Adrenal gland (tissue), 7 donors: Measurements from ENCODE around the gene ARID3B.

DNA sequence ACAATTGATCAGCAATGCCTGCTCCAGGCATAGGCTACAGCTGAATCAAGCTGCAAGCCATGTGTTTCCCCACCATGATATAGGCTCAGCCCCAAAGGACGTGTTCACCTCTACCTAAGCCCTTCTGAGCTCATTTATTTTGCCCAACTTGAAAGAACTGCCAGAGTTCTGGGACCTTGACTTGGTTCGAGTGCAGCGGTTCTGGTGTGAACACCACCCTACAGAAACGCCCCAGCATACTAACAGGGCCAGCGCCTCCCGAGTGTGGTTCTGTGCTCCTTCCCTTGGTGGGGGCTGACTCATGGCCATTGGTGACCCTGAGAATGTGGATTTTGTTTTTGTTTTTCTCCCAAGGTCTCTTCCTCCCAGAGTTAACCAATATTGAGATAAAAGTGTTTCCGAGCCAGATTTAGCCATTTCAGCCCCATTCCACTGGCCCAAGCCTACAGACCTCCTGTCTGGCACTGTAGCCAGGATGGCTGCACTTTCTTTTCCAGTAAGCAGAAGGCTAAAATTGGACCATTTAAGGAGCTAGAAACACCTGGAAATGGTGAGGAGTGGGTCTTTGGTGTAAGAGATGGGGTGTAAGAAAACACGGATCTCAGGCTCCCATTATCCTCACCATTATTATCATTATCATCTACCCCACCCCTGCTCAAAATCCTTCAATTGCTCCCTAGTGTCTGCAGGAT is 27.9 kb downstream of the SEMA7A start:
- PRO-cap, 3 experiments: no peak in any of the 3 experiments
- RAMPAGE, long total RNA, 4 experiments: no peak in any of the 4 experiments
- RRBS: no CpG with 5 or more reads among the region's 8 CpGs

DNA sequence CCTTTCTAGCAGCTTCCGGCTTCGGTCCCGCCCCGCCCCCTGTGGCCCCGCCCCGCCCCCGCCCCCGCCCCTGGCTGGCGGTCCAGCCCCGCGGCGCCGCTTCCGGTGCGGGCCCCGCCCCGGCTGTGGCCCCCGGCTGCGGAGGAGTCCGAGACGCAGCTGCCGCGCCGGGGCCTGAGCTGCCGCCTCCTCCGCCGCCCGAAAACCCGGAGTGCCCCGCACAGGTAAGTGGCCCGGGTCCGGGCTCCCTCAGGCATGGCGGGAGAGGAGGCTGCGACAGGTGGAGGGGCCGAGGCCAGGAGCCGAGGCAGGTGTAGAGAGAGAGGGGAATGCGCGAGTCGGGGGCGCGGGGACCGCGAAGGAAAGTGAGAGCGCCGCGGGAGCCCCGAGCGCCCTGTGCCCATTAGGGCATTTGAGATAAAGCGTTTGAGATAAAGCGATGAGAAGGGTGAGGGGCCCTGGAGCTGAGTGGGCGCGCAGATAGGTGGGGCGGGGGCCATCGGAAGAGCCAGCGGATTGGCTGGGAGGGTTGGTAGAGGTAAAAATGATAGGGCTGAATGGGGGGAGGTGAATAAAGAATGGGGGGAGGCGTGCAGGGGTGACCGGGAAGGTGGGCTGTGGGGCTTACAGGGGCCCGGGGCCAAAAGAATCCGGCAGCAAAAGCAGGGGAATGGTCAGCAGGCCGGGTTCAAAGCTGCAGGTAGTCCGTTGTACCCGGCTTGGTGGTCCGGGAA is at the start of gene ARID3B:
TSS of gene ARID3B (plus strand) at position 114 of the 734 bp plus-strand sequence.
- PRO-cap, 3 experiments: peak in 3 of 3 experiments; most common plus-strand start position 158 of the sequence (in 2)
- RAMPAGE, long total RNA, 4 experiments: start-site peak on the plus strand in 3 of 4 experiments, centred at positions 132 to 140 of the sequence, 38 to 117 reads per replicate
- RRBS: 2% methylated on average over 21 of the region's 63 CpGs

DNA sequence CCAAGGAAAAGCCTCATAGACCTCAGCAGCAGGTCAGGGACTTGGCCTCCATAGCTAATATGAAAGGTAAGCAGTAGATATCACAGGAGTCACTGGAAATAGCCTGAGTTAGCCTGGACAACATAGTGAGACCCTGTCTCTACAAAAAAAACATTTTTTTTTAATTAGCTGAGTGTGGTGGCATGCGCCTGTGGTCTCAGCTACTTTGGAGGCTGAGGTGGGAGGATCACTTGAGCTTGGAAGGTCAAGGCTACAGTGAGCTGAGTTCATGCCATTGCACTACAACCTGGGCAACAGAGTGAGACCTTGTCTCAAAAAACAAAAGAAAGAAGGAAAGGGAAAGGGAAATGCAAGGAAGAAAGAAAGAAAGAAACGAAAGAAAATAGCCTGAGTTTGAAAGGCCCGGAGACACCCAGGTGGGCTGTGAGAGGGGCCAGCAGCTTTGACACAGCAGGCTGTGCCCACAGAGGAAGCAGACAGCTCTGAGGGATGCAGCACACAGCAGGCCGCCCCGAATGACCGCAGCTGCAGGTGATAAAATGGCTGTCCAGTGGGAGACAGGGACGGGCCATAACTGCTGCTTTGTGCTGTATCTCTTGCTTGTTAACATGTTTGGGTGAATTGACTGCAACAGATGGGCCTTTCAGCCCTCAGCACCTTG is 36.9 kb upstream of the CLK3 start:
- PRO-cap, 3 experiments: no peak in any of the 3 experiments
- RAMPAGE, long total RNA, 4 experiments: no peak in any of the 4 experiments
- RRBS: no CpG with 5 or more reads among the region's 7 CpGs

GRCh38 chr15:74597933-74599198 is 17.3 kb upstream of the CLK3 start:
- PRO-cap, 3 experiments: peak in 3 of 3 experiments; most common plus-strand start chr15:74598735 (in 3); most common minus-strand start chr15:74598321 (in 1)
- RAMPAGE, long total RNA, 4 experiments: no peak in any of the 4 experiments
- RRBS: 7% methylated on average over 12 of the region's 44 CpGs

DNA sequence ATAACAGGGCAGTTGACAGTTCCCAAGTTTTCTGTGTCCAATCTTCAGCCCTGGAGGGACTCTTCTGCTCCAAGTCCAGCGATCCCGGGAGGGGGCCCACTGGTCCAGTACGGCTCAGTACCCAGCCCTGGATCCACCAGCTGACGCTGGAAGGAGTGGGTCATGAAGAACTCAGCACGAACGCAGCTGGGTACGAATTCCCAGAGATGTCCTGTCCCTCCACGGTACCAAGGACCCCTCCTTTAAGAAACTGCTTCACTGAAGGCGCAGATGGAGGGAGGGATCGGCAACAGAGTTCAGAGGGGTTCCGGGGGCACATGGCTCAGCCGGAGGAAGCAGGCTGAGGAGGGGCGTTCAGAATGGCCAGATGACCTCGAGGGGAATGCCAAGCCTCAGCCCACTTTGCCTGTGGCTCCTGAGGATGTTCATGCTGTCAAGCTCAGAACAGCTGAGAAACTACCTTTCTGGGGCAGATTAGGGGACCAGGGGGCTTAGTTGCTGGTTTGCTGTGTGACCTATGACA is 16.4 kb upstream of the CLK3 start:
- PRO-cap, 3 experiments: no peak in any of the 3 experiments
- RAMPAGE, long total RNA, 4 experiments: no peak in any of the 4 experiments
- RRBS: no CpG with 5 or more reads among the region's 14 CpGs

- PRO-cap, 3 experiments: no peak in any of the 3 experiments
- RAMPAGE, long total RNA, 4 experiments: no peak in any of the 4 experiments
- RRBS: no CpG with 5 or more reads among the region's 8 CpGs
Observed at GRCh38 chr15:74623412-74623826, 7.8 kb downstream of the CLK3 start.

GRCh38 chr15:74625845-74626397 is 10.3 kb downstream of the CLK3 start:
- PRO-cap, 3 experiments: no peak in any of the 3 experiments
- RAMPAGE, long total RNA, 4 experiments: no peak in any of the 4 experiments
- RRBS: no CpG with 5 or more reads among the region's 7 CpGs

DNA sequence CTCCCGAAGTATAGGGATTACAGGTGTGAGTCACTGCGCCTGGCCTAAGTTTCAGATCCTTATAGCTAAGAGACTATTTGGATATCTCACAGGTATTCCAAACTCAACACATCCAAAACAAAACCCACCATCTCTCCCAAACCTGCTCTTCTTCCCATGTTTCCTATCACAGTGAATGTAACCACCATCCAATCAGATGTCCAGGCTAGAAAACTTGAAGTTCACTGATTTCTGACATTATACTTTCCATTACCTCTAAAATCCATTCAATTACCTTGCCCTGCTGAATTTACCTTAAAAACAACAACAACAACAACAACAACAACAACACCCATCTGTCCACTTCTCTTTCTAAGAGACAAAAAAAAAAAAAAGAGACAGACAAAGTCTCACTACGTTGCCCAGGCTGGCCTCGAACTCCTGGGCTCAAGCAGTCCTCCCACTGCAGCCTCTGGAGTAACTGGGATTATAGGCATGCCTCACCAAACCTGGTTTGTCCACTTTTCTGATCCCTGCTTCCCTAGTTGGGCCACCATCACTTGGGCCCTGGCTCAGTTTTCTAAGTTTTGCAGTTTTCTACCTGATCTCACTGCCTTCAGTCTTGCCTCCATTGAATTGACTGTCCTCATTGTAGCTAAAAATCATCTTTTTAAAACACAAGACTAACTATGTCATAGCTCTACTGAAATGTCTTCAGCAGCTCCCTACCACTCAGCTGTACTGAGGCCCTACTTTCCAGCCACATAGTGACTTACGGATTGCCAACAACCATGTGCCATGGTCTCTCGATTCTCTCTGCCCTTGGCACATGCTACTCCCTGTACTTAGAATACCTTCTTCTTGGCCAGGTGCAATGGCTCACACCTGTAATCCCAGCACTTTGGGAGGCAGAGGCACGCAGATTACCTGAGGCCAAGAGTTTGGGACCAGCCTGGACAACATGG is 23.2 kb downstream of the CLK3 start:
- PRO-cap, 3 experiments: no peak in any of the 3 experiments
- RAMPAGE, long total RNA, 4 experiments: no peak in any of the 4 experiments
- RRBS: no CpG with 5 or more reads among the region's 7 CpGs

GRCh38 chr15:74664285-74664921 is 31.4 kb downstream of the EDC3 start:
- PRO-cap, 3 experiments: no peak in any of the 3 experiments
- RAMPAGE, long total RNA, 4 experiments: no peak in any of the 4 experiments
- RRBS: no CpG with 5 or more reads among the region's 4 CpGs

- PRO-cap, 3 experiments: no peak in any of the 3 experiments
- RAMPAGE, long total RNA, 4 experiments: no peak in any of the 4 experiments
- RRBS: 12% methylated on average over 29 of the region's 72 CpGs
Observed at GRCh38 chr15:74726290-74727218, 1.2 kb upstream of the CYP1A1 start.

GRCh38 chr15:74779852-74780382 is 2.0 kb upstream of the CSK start:
- PRO-cap, 3 experiments: no peak in any of the 3 experiments
- RAMPAGE, long total RNA, 4 experiments: no peak in any of the 4 experiments
- RRBS: no CpG with 5 or more reads among the region's 6 CpGs

GRCh38 chr15:74791769-74792182 is 9.9 kb downstream of the CSK start:
- PRO-cap, 3 experiments: peak in 1 of 3 experiments; most common plus-strand start chr15:74791946 (in 1)
- RAMPAGE, long total RNA, 4 experiments: no peak in any of the 4 experiments
- RRBS: 75% methylated on average over 3 of the region's 7 CpGs

GRCh38 chr15:74815867-74816564 is 3.4 kb downstream of the LMAN1L start:
- PRO-cap, 3 experiments: no peak in any of the 3 experiments
- RAMPAGE, long total RNA, 4 experiments: start-site peak on the plus strand in 1 of 4 experiments, at chr15:74816138-74816153 at its widest, 23 reads per replicate
- RRBS: 91% methylated on average over 16 of the region's 28 CpGs

DNA sequence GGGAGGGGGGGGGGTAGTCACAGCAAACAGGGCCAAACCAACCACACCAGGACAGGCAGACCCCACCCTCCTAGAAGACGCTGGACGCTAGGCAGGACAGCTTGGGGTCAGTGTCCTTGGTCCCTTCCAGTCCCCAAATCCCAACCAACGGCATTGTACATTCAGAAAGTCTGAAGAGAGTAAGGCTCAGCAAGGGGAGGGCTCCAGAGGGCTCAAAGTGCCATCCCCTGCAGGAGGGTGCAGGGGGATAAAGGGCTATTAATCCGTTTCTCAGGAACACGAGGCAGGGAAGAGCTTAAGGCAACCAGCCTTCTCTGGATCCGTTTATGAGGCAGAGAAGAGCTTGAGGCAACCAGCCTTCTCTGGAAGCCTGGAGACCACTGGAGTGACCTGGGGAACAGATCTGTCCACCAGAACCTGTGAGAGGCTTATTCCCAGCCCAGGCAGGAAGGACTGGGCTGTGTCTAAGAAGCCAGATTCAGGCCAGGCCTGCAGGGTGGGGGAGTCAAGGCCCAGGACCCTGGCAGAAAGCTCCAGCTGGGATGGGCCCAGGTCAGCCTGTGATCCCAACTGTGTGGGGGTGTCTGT is 1.3 kb upstream of the ULK3 start:
- PRO-cap, 3 experiments: no peak in any of the 3 experiments
- RAMPAGE, long total RNA, 4 experiments: no peak in any of the 4 experiments
- RRBS: no CpG with 5 or more reads among the region's 6 CpGs

GRCh38 chr15:74865999-74866539 is 7.1 kb downstream of the SCAMP2 start:
- PRO-cap, 3 experiments: peak in 2 of 3 experiments; most common plus-strand start chr15:74866350 (in 1)
- RAMPAGE, long total RNA, 4 experiments: no peak in any of the 4 experiments
- RRBS: no CpG with 5 or more reads among the region's 7 CpGs

DNA sequence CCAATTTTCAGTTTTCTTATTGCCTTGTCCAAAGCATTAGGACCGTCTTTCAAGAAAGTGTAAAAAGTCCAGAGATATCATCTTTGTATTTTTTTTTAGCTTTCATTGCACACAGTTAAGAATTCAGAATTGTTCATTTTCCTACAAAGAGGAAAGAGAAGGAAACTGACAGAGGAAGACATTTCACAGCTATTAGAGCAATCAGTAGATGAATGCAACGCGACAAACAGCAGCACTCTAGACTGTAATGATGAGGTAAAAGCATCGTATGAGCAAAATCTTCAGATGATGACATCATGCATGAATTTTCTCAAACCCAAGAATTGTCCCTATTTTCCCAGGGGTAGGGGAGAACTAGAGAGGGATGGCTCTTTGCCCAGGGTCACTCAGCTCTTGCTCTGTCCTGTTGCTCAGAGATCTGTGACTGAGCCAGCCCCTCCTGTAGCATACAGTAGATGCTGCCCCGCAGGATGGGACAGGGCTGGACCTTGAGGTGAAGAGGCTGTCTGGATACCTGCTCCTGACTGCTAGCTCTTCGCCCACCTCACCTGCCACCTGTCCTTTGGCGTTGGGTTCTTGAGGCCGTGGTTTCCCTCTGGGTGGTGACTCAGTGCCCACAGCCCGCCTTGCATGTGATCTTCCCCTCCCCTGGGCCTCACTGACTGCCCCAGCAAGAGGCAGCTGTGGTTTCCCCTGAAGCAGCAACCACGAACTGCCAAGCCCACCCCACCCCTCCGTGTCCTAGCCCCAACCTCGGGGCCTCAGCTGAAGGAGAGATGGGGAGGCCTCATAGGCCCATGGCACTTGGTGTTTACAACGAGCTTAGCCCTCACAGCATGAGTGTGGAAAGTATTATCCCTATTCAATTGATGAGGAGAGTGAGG is 84.9 kb downstream of the PPCDC start:
- PRO-cap, 3 experiments: no peak in any of the 3 experiments
- RAMPAGE, long total RNA, 4 experiments: no peak in any of the 4 experiments
- RRBS: no CpG with 5 or more reads among the region's 13 CpGs

DNA sequence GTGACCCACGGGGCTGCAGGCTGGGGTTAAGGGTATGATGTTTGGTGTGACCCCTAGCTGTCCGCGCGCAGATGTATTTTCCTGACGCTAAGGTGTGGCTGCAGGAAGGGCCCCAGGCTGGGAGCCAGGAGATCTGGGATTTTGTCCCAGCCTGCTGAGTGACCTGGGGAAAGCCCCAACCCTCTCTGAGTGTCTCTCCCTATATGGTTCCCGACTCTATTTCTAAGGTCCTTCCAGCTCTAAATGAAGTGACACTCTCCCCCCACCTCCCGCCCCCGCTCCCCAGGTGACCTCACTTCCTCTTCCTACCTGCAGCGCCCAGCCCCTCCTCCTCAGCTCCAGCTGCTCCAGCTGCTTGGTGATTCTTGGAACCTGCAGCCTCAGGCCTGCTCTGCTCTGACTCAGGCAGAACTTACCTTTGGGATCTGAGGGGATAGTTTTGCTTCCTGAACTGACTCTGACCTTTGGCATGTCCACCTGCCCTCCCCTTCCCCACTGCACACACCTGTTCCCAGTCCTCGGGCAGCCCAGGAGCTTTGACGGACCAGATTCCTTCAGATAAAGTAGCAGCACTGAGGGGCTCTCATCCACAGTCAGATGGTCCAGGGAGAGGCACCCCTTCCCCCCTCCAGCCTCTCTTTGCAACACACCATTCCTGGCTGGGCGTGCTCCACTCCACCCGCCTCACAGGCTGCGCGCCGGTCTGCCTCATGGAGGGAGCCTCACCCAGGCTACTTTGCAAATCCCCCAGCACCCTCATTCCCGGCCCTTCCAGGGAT is 937 bp upstream of the C15orf39 start:
- PRO-cap, 3 experiments: no peak in any of the 3 experiments
- RAMPAGE, long total RNA, 4 experiments: no peak in any of the 4 experiments
- RRBS: 5% methylated on average over 2 of the region's 17 CpGs

- PRO-cap, 3 experiments: peak in 3 of 3 experiments; most common plus-strand start chr15:75202175 (in 2); most common minus-strand start chr15:75202743 (in 3)
- RAMPAGE, long total RNA, 4 experiments: no peak in any of the 4 experiments
- RRBS: 2% methylated on average over 34 of the region's 106 CpGs
Observed at GRCh38 chr15:75201981-75202974, 596 bp downstream of the C15orf39 start.

- PRO-cap, 3 experiments: no peak in any of the 3 experiments
- RAMPAGE, long total RNA, 4 experiments: no peak in any of the 4 experiments
- RRBS: 20% methylated on average over 4 of the region's 39 CpGs
Observed at GRCh38 chr15:75208151-75208854, 6.6 kb downstream of the C15orf39 start.

DNA sequence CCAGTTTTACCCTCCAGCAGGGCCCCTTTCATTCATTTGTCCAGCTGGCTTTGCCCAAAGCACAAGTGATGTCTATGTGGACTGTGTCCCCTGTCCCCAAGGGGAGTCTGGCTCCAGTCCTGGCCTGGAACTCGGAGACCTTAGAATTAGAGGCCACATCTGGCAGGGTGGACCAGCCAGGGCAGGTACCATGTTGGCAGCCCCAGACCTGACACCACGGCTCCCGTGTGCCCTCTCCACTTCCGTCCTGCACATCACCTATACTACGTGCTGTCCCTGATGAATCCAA is 15.2 kb downstream of the C15orf39 start:
- PRO-cap, 3 experiments: no peak in any of the 3 experiments
- RAMPAGE, long total RNA, 4 experiments: no peak in any of the 4 experiments
- RRBS: no CpG with 5 or more reads among the region's 5 CpGs